Measurements from ENCODE around the gene TTC28.

- RRBS: no CpG with 5 or more reads among the region's 9 CpGs
Observed at GRCh38 chr22:26980984-26981598, 359.3 kb downstream of the CRYBA4 start.

- RRBS: no CpG with 5 or more reads among the region's 14 CpGs
Observed at GRCh38 chr22:27110816-27111510, 489.2 kb downstream of the CRYBA4 start.

GRCh38 chr22:27488258-27488462, 313.4 kb downstream of the MN1 start:
- RRBS: no CpG with 5 or more reads among the region's 10 CpGs

- RRBS: no CpG with 5 or more reads among the region's 13 CpGs
Observed at GRCh38 chr22:27488751-27489565, 312.6 kb downstream of the MN1 start.

DNA sequence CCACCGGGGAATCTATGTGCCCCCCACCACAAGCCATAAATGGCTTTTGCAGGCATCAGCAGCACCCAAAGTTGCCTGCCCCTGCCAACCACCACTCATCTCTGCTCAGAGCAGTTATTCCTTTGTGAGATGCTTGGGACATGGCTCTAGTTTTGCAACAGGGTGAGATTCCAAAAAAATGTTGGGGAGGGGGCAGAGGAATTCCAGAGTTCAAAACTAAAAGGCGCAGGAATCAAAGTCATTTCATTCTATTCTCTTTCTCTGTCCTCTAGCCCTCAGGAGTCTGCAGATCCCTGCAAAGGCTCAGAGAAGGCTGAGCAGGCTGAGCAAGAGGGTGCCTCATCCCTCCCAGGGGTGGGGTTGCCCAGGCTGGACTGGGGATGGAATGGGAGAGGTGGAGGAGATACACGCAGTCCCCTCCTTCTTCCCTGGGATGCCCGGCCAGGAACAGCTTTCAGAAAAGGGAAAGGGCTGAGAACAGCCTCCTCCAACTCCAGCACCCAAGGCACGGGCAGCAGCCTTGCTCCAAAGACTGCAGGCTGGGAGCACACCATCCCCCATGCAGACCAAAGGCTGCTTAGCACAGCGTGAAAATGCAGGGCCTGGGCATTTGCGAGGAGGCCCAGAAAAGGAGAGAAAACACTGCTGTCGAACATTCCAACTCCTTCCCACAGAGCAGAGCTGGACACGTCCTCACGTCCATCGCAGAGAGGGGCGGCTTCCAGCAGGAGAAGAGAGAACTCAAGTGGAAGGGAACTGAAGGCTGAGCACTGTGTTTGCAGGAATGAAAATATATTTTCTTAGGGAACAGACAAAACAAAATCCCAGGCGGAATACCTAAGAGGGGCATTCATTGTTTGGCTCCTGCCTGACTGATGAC, 51.9 kb downstream of the MN1 start:
- RRBS: no CpG with 5 or more reads among the region's 13 CpGs

DNA sequence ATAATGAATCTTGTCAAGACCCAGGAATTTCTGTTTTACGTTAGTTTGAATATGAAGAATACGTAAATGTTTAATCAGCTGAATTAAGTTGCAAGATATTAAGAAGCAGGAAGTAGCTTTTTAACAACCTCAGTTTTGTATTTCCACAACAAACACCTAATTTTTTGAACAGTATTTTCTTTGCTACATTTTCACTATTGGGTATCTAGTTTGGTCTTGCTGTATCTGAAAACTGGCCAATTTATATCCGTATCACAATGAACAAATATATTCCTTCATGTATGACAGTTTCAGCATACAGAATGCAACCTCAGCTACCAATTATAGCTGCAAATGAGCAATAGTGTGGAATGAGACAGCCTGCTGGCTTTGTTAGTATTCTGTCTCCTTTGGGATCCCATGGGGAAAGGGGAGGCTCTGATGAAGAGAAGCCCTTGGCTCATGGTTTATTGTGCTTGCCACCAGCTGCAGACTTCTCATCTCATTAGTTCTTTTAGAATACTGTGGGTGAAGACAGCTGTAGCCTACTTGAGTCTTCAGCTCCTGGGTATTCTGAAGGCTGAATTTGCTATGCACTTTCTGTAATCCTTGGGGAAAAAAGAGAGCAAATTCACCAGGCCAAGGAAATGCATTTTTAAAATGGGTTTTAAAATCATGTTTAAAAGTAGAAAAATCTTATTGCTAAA, 42.4 kb downstream of the PITPNB start:
- RRBS: no CpG with 5 or more reads among the region's 3 CpGs

- RRBS: no CpG with 5 or more reads among the region's 6 CpGs
Observed at GRCh38 chr22:27889357-27889896, 29.6 kb downstream of the PITPNB start.

GRCh38 chr22:27912884-27913576, 6.0 kb downstream of the PITPNB start:
- RRBS: no CpG with 5 or more reads among the region's 6 CpGs

DNA sequence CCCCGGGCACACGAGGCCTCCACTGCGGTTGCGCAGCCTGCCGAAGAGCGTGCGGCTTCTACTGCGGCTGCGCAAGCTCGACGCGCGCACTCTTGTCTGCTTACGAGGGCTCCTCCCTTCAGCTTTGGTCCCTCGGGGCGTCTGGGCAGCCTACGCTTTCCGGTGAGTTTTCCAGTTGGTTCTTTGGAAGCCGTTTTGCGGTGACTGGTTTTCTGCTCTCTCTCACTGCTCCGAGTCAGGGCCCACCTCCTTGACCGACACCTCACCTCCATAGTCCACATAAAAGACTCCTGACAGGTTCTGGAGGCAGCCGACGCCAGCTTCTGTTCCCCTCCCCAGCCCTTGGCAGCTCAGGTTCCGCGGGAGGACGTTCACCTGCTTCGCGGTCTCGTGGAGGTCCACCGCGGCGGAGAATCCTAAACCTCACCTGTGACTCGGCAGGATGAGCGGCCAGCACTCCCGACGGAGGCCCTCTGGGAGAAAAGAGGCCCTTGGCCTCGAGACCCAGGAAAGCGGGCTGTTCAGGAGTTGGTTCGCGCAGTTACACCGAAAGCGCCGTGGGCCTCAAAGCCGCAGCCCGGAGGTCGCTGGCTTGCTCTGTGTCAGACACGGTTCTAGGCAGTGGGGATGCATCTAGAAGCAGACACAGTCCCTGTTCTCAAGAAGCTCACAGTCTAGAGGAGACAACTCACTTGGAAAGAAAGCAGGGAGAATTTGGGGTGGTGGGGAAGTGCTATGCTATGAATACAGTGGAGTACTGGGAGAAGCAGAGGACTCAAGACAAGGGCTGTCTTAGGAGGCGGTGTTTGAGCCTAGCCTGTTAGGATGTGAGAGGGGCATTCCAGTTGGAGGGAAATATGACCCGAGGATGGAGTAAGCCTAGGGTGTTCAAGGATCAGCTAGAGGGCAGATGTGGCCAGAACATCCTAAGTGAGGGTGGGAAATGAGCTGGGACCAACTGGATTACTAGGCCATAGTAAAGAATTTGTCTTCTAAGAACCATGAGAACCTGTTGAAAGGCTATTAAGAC, 643 bp upstream of the PITPNB start:
- RRBS: no CpG with 5 or more reads among the region's 50 CpGs

GRCh38 chr22:27930347-27930671, 11.3 kb upstream of the PITPNB start:
- RRBS: no CpG with 5 or more reads among the region's 1 CpG

GRCh38 chr22:27932929-27933693, 14.1 kb upstream of the PITPNB start:
- RRBS: no CpG with 5 or more reads among the region's 12 CpGs

GRCh38 chr22:27995999-27996817, 77.2 kb upstream of the PITPNB start:
- RRBS: no CpG with 5 or more reads among the region's 24 CpGs

DNA sequence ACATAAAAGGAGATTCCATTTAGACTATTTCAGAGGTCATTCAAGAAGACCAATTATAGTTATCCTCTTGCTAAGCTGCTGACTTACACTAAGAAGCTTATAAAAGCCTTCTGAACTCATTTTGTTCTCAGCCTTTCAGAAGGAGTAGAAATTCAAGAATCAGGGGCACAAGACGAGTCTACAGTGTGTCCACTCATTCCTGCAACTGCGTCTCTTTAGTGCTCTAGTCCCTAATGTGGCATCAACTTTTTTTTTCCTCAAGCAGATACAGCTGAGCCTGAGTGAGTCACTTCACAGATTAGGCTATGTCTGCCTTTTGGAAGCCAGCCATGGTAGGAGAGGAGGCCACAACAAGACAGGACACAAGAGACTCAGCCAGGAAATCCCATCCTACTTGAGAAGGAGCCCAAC, 156.1 kb upstream of the PITPNB start:
- RRBS: no CpG with 5 or more reads among the region's 2 CpGs

GRCh38 chr22:28112767-28113152, 193.7 kb upstream of the PITPNB start:
- RRBS: no CpG with 5 or more reads among the region's 6 CpGs

DNA sequence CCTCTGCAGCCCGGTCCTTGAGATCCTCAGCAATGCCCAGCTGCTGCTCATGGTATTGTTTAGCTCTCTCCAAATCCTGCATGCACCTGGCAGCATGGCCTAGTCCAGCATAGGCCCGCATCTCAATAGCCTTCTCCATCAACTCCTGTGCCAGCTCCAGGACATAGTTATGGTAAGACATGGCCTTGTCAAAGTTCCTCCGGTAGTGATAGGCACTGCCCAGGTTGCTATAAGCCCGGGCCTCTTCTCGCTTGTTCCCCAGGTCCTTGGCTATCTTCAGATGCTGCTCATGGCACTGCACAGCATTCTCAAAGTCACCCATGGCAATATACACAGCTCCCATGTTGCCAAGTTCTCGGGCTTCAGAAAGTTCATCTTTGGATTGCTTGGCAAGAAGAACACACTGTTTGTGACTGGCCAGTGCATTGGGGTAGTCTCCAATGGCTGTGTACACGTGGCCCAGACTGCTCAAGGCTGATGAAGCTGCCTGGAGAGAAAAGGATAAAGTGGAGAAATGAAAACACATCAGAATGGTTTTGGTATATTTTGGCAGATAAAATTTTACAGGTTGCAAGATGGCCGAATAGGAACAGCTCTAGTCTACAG, 244.2 kb upstream of the PITPNB start:
- RRBS: 80% methylated on average over 1 of the region's 8 CpGs

GRCh38 chr22:28557153-28558012, 122.3 kb downstream of the TTC28 start:
- RRBS: no CpG with 5 or more reads among the region's 1 CpG

- RRBS: no CpG with 5 or more reads among the region's 124 CpGs
Observed at GRCh38 chr22:28679480-28680408, at the start of gene TTC28. Gene TTC28, minus strand, starts transcription at chr22:28679840.

DNA sequence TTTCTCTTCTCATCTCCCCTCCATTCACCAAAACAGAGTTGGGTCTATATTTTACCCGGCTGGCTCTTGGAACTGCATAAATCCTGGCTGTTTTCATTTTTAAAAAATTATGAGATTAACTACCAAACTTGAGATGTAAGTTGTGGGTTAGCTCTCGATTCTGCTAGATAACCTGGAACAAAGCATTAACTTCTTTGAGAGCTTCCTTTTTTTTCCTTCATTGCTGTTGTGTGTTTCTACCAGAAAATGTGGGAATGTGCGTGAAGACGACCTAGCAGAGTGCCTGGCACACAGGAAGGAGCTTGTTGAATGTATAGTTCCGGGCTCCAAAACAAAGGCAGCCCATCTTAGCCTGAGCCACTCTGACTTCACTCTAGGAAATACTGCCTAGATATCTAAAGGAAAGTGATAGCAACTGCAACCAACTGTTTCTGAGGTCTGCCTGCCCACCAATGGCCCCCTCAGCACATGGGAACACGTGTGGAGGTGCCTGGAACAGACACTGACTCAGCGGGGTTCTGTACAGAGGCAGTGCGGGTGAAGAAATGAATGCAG, 42.5 kb downstream of the CCDC117 start:
- RRBS: no CpG with 5 or more reads among the region's 8 CpGs

DNA sequence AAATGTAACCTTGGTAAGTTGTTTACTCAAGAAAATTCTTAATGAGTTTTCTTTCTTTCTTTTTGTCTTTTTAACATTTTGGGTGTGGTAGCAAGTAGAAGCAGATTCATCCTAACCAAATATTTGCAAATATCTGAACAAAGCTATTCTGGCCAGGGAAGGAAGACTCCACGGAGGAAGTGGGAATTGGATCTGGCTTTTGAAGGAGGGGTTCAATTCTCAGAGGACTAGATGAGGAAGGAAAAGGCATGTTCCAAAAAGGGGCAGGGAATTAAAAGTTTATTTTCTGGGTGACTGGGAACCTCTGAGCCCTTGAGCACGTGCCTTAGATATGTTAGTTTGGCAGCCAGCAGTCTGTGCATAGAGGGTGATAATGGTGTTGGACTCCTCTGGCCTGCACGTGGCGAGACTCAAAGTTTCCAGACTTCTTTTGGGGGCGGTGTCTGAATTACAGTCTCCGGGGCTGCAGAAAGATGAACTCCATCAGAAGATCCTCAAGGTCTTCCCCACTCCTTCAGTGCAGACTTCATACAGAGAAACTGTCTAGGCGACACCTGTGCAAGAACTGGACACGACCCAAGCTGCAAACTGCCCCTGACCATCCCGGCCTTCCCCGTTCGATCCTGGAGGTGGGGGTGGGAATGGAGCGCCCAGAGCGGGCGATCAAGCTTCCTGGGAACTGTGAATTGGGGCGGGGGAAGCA, 883 bp upstream of the ZNRF3 start:
- RRBS: no CpG with 5 or more reads among the region's 15 CpGs

DNA sequence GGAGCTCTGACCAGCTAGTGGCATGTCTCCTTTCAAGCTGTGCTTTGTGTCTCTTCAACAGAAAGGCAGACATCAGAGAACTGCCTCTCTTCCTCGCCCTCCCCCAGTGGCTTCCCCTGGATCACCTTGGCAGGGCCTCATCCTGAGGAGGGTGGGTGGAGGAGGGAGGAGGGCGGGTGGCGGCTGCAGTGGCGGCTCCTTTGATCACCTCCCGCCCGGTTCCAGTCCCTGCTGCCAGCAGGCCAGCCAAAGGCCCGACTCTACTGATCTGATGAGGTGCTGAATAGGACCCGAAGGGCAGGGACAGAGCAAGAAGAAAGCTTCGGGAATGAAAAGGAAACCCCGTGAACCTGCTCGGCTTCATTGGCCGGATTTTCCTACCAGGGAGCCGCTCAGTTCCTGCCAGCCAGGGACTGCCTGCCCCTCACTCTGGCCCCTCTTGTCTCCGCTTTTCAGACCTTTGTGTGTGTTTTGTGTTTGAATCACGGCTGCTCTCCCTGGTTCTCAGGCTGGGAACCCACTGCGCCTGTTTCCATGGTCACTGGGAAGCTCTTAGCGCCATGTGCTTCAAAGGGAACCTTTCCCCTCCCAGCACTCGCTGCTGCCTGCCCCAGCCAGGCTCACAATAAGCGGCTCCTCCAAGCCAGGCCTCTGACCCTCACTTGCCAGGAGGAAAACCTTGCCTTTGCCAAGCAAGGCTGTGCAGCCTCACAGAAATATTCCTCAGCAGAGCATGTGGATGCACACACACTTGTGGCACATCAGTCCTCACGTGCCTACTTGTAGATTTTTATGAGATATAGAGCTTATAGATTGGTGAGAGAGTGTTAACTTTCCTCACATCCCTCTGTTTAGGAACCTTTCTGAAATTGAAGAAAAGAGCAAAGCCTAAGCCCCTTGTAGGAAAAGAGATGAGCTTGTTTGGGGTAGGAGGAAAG, 56.8 kb downstream of the C22orf31 start:
- RRBS: no CpG with 5 or more reads among the region's 20 CpGs

All from choroid plexus epithelial cell (primary cell).